ENCODE measurements around a stretch of chr12.

GRCh38 chr12:31525394-31525713 lies 65.6 kb downstream of the DENND5B start:
- PRO-cap, result no peak

DNA sequence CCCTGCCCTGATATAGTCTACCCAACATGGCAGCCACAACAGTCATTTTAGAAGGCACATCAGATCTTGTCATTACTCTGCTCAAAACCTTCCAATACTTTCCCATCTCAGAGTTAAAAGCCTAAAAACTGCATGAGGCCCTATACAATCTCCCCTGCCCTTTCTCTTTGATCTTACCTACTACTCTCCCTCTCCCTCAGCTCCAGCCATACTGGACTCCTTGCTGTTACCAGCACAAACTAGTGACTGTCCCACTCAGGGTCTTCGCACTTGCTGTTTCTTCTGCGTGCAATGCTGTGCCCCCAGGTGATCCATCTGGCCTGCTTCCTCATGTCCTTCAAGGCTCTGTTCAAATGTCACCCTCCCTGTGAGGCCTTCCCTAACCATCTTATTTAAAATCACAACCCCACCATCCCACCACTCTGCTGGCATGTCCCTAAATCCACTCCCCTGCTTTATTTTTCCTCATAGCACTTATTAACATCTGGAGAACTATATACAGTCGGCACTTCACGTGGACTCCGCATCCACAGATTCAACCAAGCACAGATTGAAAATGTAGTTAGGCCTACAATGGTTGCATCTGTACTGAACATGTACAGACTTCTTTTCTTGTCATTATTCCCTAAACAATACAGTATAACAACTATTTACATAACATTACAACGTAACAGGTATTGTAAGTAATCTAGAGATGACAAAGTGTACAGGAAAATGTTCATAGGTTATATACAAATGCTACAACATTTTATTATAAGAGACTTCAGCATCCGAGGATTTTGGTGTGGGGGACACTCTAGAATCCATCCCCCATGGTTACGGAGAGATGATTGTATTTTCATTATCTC lies 2.8 kb downstream of the DENND5B start:
- PRO-cap, result no peak

- PRO-cap, result no peak
Observed at GRCh38 chr12:31589280-31589674, 1.7 kb downstream of the DENND5B start.

DNA sequence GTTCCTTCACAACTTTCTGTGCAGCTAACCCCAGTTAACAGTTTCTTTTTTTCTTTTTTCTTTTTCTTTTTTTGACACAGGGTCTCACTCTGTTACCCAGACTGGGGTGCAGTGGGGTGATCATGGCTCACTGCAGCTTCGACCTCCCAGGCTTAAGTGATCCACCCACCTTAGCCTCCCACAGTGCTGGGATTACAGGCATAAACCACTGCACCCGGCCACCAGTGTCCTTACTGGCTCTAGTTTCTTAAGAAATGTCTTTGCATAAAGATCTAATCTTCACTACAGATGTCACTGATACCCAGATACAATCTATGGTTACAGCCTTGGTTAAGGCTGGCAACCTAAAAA lies 27.4 kb downstream of the ETFBKMT start:
- PRO-cap, result no peak

DNA sequence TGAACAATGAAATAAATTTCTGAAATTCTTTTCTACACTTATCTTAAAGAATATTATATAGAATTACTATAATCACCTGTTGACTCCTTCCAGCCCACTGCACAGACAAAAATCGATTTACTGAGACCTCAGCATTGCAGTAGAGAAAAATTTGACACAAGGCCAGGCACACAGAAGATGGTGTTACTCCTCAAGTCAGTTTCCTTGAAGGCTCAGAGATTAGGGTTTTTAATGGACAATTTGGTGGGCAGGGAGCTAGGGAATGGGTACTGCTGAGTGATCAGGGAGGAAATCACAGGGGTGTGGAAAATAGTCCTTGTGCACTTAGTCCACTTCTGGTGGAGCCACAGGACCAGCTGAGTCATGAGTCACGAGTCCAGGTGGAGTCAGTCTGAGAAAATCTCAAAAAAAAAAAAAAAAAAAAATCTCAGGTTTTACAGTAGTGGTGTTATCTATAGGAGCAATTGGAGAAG lies 28.0 kb upstream of the AMN1 start:
- PRO-cap, result no peak

DNA sequence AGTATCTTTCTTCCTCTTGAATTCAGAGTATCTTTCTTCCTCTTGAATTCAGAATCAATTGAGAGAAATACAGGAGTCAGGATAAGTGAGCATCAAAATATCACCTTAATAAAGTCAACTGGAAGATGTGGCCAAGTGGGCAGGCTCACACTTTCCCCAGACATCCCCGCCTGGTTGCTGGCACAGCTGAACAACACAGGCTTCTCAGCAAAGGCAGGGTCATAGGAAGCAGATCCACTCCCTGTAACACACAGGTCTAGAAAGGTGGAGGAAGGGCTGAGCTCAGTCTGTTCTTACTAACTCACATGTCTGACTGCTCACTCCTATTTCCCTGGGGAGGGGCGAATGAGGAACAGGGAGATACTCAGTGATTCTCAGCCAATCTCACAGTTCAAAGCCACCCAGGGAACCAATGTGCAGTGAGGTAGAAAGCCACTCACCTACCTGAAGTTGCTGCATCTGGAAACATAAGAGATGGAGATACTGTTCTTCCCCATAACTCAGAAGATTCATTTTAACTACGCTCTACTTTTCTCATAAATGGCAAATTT lies 18.2 kb downstream of the H3-5 start:
- PRO-cap, result no peak

DNA sequence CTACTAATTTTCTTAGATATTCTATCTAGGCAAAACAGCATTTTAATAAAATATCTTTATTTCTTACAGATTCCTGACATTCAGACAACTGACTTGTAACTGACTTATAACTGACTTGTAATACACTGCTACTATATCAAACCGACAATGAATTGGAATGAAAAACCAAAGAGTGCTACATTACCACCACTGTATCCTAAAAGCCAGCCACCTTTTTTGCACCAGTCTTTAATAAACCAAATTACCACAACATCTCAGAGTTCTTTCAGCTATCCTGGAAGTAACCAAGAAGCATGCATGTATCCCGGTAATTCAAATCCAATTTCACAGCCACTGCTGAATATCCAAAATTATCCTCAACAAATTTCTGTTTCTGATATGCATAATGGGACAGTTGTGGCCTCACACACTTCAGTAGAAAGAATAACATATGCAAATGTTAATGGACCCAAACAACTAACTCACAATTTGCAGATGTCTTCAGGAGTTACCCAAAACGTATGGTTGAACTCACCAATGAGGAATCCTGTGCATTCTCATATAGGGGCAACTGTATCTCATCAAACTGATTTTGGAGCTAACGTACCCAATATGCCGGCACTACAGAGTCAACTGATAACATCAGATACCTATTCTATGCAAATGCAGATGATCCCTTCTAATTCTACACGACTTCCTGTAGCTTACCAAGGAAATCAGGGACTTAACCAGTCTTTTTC lies 21.8 kb downstream of the RESF1 start:
- PRO-cap, result no peak

GRCh38 chr12:32265779-32266282 lies 133.5 kb upstream of the FGD4 start:
- PRO-cap, result no peak

DNA sequence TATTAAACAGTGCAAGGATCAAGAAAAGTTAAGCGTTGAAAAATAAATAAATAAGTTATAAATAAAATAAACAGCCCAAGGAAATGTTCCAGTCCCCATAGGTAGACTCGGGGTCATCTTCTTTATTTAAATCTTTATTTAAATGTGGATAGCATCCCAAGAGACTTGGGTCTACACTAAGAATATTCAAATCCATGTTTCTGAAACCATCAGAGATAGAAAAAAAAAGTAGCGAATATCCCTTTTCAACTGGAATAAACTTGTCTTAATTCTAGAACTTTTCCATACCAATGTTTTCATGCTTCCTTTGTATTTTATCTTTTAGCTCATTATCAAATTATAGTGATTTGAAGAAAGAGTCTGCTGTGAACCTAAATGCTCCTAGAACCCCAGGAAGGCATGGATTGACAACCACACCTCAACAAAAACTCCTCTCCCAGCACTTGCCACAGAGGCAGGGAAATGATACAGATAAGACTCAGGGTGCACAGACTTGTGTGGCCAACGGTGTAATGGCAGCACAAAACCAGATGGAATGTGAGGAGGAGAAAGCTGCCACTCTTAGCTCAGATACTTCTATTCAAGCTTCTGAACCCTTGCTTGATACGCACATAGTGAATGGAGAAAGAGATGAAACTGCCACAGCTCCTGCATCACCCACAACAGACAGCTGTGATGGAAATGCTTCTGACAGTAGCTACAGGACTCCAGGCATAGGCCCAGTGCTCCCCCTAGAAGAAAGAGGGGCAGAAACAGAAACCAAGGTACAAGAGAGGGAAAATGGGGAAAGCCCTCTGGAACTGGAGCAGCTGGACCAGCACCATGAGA lies 97.3 kb upstream of the DNM1L start:
- PRO-cap, result no peak

GRCh38 chr12:32586191-32586782 lies 92.8 kb upstream of the DNM1L start:
- PRO-cap, result no peak

GRCh38 chr12:34350317-34351092 lies 328.2 kb downstream of the ALG10 start:
- PRO-cap, result no peak

DNA sequence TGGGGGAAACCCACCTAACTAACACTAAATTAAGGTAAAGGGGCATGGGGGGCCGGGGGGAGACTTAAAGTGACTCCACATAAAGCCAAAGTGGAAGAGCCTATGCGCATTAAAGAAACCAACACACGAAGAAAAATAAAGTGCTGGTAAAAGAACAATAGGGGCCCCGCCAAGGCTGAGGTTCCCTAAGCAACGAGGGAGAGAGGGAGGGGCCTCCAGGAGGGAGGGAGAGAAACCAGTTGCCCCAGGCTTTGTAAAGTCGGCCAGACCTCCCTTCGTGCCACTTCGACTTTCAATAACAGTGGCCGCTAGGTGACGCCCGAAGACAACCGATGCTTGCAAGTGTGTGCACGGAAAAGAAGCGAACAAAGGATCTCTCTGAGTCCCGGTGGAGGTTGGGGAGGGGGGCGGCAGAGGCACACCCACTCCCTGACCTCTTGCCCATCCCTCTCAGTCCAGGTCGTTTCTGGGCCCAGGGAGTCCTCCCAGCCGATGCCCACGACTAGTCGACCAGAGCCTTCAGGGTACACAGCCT lies 263.0 kb upstream of the ALG10B start:
- PRO-cap, result no peak

DNA sequence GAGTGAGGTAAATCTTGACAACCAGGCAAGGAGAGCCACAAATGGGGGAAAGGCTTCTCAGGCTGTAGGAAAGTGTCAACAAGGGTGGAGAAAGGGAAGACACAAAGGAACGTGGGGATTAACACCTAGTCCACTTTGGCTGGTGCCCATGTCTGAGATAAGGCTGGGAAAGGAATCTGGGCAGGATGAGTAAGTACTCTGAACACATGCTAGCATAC lies 13.4 kb downstream of the CPNE8 start:
- PRO-cap, result no peak

DNA sequence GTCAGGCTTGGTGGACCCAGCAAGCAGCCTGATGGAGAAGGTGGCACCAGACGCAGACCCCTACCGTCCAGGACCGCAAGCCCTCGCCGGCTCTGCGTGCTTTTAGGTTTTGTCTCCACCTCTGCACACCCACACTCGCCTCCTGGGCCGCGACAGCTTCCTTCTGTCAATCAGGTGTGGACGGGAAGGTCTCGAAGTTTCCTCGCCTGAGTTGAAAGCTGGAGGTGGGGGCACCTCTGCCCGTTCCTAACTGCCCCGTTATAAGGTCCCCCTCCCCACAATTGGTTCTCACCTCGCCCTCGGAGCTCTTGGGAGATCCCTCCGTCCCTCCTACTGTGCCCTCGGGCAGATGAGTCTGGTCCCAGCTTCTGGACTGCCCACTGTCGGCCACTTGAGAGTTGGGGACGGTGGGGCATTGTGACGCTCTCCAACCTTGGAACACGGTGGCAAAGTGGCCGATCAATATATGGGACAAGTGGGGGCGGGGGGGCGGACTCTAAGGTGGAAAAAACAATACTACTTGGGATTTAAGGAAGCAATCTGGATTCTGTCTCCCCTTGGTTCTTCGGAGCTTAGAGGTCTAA lies 551 bp upstream of the CPNE8 start:
- PRO-cap, result bidirectional peak, plus-strand start at position 214 of the sequence, minus-strand start at position 144 of the sequence

DNA sequence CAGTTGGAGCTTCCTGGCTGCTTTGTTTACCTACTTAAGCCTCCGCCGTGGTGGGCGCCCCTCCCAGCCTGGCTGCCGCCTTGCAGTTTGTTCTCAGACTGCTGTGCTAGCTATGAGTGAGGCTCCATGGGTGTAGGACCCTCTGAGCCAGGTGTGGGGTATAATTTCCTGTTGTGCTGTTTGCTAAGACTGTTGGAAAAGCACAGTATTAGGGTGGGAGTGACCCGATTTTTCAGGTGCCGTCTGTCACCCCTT lies 43.6 kb downstream of the C12orf40 start:
- PRO-cap, result no peak

GRCh38 chr12:39831844-39832500 lies 206.0 kb downstream of the C12orf40 start:
- PRO-cap, result no peak

- PRO-cap, result no peak
Observed at GRCh38 chr12:40197612-40198046, 27.2 kb upstream of the LRRK2 start.

DNA sequence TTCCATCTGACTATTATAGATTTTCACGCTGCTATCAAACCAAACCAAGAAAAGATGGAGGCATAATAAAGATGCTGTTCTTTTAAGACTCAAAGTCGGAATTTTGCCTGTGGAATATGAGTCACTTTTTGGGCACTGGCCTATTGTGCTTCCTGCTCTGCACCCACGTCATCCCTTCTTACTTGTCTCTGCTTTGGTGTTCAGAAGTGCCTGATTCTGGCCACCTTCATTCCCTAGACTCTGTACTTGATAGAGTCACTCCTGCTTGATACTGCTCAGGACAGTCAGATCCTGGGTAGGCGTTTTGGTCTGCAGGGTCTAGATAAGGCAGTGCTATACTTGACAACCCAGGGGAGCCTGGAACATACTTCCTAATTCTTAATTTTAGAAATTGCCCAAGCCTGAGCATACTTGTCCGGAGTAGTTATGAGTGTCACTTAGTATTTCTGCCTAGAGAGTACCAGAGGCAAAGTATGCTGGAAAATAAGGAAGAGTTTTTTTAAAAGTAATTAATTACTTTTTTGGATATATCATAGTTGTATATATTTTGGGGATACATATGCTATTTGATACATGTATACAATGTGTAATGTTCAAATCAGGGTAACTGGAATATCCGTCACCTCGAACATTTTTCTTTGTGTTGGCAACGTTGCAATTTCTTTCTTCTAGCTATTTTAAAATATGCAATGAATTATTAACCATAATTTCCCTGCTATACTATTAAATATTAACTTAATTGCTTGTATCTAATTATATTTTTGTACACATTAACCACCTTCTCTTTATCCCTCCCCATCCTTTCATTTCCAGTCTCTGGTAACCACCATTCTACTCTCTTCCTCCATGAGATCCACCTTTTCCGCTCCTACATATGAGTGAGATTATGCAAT lies 2.1 kb downstream of the LRRK2 start:
- PRO-cap, result no peak

- PRO-cap, result no peak
Observed at GRCh38 chr12:41567364-41567926, 379.3 kb downstream of the PDZRN4 start.

- PRO-cap, result no peak
Observed at GRCh38 chr12:42086198-42086622, 58.5 kb downstream of the GXYLT1 start.

All from anterior vena cava (tissue), 1 donor.